Vermiform appendix (tissue), 1 donor: ENCODE data around the genes LAMP5, TASP1 and NDUFAF5.

DNA sequence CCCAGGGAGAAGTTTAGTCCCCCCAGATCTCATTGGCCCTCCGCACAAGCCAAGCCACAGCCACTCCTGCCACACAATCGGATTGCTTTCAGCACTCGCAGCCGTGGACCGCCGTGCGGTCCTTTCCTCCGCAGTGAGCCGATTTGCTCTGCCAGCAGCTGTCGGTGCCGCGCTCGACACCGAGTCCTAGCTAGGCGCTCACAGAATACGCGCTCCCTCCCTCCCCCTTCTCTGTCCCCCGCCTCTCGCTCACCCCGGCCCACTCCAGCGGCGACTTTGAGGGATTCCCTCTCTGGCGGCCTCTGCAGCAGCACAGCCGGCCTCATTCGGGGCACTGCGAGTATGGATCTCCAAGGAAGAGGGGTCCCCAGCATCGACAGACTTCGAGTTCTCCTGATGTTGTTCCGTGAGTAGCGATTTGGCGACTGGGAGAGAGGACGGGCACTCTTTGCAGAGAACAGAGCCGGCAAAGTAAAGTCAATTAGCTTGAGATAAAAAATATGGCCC, at the start of gene LAMP5:
Gene LAMP5, plus strand, starts transcription at position 80 of the 507 bp plus-strand sequence.
- PRO-cap, result no peak

GRCh38 chr20:9985826-9986513, 48.8 kb upstream of the ANKEF1 start:
- PRO-cap, result no peak

GRCh38 chr20:10110940-10111899, 76.4 kb downstream of the ANKEF1 start:
- PRO-cap, result unidirectional peak, minus-strand start at chr20:10111190

DNA sequence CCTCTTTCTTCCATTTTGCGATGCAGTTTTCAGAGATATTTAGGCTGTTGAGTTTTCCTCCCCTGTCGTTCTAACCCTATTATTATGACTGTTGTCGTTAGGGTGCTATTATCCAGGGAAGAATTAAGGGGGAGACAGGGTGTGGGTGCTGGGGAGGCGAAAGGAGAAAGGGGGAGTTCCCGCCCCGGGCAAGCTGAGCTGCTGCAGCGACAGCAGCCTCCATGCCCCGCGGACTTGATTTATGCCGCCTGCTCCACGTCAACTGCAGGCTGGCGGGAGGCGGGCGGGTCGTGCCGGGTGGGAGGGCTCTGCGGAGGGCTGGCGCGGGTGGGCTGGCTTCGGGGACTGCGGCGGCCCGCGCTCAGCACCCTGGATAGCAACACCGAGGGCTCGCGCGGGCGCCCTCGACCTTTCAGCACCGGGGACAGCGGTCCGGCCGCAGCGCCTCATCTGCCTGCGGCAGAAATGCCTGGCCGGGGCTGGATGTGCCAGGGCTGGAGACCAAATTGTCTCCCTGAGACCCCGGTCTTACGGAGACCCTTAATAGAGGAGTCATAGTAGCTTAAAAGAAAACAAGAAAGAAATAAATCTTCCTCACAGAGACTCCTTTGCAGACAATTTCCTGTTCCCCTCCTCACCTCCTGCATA, 755 bp downstream of the SNAP25 start:
- PRO-cap, result unidirectional peak, minus-strand start at position 236 of the sequence

- PRO-cap, result no peak
These were observed 100.0 kb downstream of the SNAP25 start for GRCh38 chr20:10318549-10319030.

GRCh38 chr20:10453640-10453880, 18.5 kb downstream of the SLX4IP start:
- PRO-cap, result unidirectional peak, minus-strand start at chr20:10453745

GRCh38 chr20:10501276-10502057, 66.4 kb downstream of the SLX4IP start:
- PRO-cap, result no peak

DNA sequence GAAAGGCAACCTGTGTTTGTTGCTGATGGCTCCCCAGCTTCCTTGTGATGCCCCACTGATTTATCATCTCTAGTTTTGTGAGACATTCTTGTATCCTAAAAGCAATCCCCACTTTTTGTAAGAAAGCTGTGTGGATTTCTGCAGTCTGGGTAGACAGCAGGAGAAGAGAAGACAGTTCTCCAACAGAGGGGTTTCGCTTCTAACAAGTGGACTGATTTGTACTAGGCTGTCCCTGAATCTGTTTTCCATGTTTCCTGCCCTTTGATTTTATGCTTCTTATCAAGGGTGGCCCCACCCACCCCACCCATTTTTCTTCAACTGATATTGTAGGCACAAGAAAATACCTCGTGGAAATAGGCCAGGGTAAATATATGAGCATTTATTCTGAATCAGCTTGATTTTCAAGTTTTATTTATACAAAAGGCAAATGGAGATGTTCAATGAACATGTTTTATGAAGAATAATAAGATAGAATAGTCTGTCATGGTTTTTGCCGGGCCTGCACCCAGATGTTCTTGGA, 25.7 kb upstream of the JAG1 start:
- PRO-cap, result unidirectional peak, minus-strand start at position 240 of the sequence

DNA sequence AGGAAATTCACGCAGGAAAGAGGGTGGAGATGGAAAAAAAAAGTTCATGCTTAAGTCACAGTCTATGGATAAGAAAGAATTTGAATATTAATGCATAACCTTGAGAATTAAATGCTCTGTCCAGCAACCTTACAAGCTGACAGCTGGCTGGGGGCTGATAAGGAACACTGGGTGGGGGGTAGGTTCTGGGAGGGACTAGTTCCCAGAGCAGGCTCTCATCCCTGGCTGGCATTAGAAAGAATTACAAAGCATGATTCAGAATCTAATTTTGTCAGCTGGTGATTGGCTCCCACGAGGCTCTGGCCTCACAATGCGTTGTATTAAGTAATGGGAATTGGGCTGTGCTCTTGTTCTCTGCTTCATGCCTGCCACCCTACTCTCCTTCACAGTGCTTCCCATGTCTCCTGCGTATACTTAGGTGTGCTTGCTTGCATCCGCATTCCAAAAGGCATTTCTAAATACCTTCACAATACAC, 434.3 kb upstream of the JAG1 start:
- PRO-cap, result no peak

DNA sequence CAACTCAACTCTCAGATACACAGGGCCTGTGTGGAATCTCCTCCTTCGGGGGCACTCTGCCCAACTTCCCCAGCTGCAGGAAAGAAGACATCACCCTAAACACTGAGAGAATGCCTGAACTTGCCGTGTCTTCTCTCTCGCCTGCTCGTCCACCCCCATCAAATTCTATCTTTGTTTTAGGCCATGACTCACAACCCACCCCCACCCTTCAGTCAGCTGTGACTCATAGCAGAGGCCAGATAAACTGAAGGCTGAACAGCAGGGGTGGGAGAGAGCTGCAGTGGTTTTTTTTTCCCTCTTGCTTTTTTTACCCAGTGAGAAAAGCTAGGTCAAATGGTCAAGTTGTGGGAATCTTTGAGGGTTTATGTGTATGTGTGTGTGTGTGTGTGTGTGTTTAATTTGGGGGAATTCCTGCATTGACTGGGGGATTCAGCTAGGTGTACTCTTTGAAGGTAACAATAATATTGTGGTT, 593.5 kb upstream of the JAG1 start:
- PRO-cap, result bidirectional peak, plus-strand start at position 242 of the sequence, minus-strand start at position 104 of the sequence

- PRO-cap, result no peak
These were observed 426.5 kb upstream of the SPTLC3 start for GRCh38 chr20:12582276-12582589.

DNA sequence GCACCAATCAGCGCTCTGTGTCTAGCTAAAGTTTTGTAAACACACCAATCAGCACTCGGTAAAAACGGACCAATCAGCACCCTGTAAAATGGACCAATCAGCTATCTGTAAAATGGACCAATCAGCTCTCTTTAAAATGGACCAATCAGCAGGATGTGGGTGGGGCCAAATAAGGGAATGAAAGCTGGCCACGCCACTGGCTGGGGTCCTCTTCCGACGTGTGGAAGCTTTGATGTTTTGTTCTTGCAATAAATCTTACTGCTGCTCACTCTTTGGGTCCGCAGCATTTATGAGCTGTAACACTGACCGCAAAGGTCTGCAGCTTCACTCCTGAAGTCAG, 151.1 kb upstream of the SPTLC3 start:
- PRO-cap, result no peak

GRCh38 chr20:13009613-13010685, 1.2 kb downstream of the SPTLC3 start:
- PRO-cap, result unidirectional peak, minus-strand start at chr20:13009761

DNA sequence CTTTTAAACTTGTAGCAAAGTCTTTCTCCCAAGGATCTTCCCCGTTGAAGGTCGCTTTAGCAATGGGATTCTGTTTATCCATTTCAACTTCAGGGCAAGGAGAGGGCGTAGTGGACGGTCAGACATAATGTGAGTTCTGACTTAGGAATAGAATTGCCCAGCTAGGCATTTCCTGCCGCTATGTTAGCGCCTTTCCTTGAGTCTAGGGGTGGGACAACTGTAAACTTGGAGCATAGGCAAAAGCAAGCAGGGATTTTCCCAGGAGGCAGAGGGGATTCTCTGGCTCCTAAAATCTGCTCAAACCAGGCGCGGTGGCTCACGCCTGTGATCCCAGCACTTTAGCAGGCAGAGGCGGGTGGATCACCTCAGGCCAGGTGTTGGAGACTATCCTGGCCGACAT, 1.5 kb downstream of the ISM1 start:
- PRO-cap, result no peak

DNA sequence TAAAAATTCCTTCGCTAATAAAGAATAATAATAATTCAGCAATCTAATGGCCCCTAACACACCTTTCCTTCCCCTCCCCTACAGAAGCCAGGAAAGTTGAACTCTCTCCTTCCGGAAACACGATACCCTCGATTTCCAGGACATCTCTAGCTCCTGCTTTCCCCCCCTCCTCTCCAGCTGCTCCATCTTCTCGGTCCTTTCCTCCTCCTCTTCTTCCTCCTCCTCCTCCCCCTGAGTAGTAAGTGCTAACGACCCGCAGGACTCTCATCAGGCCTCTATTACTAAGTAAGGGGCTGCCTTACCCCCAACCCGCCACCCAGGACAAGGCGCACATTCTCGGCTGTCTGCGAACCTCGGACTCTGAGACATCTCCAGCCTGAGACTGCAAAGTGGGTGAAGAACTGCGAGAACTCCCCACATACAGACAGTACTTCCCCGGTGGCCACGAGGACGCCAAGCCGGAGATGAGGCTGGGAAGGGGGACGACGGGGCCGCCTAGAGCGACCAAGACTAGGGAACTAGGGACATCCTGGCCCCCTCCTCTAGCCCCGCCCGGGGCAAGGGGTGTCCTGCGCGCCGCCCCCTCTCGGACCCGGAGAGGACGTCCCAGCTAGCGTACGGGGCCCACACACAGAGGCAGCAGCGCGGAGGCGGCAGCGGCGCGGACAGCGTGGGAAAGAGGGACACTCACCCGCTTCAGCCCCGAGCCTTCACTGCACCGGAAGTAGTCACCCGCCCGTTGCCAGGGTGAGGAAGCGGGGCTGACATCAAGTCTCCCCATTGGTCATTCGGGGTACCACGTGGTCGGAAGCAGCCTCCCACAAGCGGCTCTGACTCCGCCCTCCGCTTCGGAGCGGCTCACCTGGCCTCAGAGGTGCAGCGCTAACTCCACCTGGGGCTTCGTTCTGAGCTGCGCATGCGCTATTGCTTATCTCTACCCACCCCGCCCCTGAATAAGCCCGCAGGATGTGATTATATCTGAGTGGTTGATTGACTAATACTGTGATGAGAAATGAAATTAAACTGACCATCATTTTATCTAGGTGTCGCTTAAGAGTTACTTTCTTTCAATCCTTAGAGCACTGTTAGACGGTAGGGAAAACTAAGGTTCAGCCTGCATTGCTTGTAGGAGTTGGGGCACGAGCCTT, at the start of gene TASP1:
Gene TASP1, minus strand, starts transcription at position 730 of the 1,148 bp plus-strand sequence.
- PRO-cap, result bidirectional peak, plus-strand start at position 461 of the sequence, minus-strand start at position 362 of the sequence; bidirectional peak, plus-strand start at position 871 of the sequence, minus-strand start at position 715 of the sequence

- PRO-cap, result bidirectional peak, plus-strand start at chr20:13785049, minus-strand start at chr20:13784892; unidirectional peak, minus-strand start at chr20:13785393
These were observed at the start of gene NDUFAF5 for GRCh38 chr20:13784758-13785880. TSS of gene NDUFAF5 (plus strand) at chr20:13785028.

DNA sequence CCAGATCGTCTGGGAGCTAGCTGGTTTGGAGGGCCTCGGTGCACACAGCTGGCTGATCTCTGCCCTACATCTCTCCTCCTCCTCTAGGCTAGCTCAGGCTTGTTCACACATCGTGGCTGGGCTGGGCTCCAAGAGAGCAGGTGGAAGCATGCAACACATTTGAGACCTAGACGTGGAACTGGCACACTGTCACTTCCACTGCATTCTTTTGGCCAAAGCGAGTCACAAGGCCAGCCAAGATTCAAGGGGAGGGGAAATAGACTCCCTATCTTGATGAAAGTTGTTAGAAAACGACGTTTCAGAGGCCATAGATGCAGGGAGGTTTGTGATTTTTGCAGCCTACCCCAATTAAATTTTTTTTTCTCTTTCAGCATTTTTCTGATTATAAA, 16.0 kb downstream of the NDUFAF5 start:
- PRO-cap, result no peak

- PRO-cap, result no peak
These were observed 647.5 kb upstream of the FLRT3 start for GRCh38 chr20:14984812-14985499.

GRCh38 chr20:14985974-14986675, 648.7 kb upstream of the FLRT3 start:
- PRO-cap, result no peak

GRCh38 chr20:15196546-15197215, 859.3 kb upstream of the FLRT3 start:
- PRO-cap, result no peak